Colonic mucosa (tissue), 1 donor: ENCODE data around the gene ZFAND2B.

GRCh38 chr2:217934121-217935096 is 68.4 kb downstream of the TNS1 start:
- PRO-cap, result bidirectional peak, plus-strand start at chr2:217934539, minus-strand start at chr2:217934343

DNA sequence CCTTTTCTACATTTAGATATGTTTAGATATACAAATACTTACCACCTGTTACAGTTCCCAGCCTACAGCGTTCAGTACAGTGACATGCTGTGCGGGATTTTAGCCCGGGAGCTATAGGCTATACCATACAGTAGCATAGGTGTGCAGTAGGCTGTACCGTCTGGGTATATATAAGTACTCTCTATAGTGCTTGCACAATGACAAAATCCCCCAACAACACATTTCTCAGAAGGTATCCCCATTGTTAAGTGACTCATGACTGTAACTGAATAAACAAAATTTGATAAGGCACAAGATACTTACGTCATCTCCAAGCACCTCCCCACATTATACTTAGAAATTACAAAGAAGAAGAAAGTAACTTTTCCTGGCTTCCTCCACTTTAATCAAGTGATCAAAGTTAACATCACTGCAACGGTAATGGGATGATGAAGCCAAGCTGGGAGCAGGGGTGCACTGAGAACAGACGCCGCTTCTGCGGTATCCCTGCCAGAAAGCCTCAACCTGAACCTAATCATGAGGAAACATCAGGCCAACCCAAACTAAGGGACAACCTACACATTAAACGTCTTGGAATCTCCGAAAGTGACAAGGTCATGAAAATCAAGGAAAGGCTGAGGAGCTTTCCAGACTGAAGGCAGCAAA is 9.7 kb downstream of the TNS1 start:
- PRO-cap, result no peak

DNA sequence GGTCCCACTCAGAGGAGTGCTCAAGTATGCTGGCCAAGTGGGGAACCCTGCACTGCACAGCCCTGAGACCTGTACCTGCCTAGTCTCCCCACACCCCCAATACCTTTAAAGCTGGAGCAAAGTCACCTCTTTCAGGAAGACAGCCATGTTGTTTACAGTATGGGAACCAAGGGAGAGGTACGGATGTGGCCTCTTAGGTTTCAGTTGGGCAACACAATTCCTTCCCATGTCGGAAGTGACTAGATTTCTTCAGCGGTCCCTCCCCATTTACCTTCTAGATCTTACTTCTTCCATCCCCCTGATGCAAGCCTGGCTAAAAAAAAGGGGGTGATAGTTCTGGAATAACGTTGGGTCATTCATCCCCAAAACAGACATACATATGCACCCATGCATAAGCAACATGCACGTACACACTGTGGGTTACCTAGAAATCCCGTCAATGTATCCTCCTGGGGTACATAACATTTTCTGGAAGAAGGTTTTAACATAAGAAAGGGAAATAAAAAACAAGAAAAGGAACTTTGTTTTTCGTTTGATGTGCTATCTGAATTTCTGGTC is 10.6 kb downstream of the CXCR1 start:
- PRO-cap, result no peak

- PRO-cap, result no peak
Measured at GRCh38 chr2:218229083-218229730, 12.2 kb downstream of the ARPC2 start.

- PRO-cap, result bidirectional peak, plus-strand start at chr2:218231057, minus-strand start at chr2:218230970; unidirectional peak, plus-strand start at chr2:218231305
Measured at GRCh38 chr2:218230804-218231355, 13.9 kb downstream of the ARPC2 start.

- PRO-cap, result no peak
Measured at GRCh38 chr2:218256612-218256897, 4.3 kb upstream of the GPBAR1 start.

GRCh38 chr2:218270628-218271038 is 314 bp downstream of the PNKD start:
- PRO-cap, result no peak

DNA sequence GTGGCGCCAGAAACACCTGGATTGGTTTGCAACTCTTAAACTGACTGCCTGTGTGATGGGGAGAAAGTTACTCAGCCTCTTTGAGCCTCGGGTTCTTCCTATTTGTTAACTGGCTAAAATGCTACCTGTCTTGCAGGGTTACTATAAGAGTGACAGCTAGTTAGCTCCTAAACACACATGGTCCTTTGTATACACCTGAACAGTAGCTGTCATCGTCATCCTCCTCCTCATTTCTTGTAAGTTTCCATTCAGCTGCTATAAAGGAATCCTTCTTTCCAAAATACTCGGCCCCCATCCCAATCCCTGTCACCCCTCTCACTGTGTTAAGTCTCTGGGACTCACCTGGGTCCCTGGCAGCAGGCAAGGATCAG is 7.8 kb downstream of the PNKD start:
- PRO-cap, result no peak

DNA sequence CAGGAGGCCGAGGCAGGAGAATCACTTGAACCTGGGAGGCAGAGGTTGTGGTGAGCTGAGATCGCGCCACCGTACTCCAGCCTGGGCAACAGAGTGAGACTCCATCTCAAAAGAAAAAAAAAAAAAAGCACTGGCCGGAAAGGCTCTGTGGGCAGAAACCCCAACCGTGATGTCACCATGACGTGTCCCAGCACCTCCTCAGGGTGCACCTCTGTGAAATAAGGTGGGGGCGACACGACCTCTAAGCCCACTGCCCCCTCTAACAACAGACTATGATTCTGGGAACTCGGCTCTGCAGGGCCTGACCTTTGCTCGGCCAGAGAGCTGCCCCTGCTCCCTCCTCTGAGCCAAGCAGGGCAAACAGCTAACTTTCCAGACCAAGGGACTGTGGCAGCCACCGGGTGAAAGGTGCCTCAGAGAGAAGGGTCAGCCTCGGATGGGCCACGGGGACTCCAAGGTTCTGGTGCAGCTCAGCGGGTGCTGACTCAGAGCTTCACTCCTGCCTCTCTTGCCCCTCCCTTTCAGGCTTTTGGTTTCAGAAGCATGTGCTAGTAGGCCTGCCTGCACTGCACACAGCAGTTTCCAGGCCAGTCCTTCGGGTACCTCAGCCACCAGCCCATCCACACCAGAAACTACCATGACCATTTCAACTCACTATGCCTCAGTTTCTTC is 8.1 kb downstream of the TMBIM1 start:
- PRO-cap, result bidirectional peak, plus-strand start at position 590 of the sequence, minus-strand start at position 597 of the sequence

DNA sequence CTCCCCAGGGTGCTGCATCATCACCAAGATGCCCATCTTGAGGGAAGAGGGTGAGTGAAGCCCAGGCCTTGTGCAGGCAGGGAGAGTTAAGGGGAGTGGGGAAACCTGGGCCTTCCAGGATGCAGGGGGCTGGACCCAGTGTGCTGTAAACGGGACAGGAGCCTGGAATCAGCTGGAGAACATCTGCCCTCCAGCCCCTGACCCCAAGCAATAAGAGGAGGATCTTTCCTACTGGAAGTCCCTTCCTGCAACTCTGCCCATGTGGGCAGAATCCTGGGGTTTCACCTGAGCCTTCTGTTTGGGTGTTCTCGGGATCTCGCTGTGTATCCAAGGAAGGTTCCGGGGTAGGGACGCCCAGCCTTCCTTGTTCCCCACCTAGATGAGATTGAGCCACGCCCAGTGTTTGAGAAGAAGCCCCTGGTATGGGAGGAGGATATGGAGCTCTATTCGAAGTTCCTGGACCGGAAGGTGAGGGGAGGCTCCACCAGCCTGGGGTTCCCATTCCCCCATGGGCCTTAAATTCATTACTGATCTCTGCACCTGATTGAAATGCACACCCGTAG is 10.5 kb downstream of the CATIP start:
- PRO-cap, result no peak

DNA sequence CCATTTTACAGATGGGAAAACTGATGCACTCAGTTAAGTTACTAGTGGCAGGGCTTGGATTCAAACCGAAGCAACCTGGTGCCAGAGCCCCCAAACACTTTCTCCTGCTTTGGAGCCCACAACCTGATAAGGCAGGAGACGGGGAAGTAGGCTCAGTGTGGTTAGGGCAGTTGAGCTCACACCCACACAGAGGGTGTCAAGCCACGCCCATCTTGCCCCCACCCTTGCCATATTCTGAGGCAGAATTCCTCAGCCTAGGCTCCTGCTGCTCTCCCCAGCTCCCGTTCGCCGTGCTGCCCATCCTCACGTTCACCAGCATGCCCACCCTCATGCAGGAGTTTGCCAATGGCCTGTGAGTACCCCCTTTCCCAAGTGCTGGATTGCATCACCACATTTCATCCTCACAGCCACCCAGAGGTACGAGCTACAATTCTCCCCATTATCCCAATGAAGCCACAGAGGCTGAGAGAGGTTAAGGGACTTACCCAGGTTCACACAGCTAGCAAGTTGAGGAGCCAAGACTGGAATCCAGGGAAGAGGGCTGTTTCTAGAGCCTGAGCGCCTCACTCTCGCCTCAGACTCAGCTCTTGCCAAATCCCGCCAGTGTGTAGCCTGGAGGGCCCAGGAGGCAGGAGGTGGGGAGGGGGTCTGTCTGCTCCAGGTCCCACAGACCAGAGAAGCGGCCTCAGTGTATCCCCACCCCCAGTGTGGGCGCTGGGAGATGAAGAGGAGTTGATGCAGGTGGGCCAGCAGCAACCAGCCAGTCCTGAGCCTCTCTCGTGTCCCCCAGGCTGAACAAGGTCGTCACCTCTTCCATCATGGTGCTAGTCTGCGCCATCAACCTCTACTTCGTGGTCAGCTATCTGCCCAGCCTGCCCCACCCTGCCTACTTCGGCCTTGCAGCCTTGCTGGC is 5.6 kb upstream of the CTDSP1 start:
- PRO-cap, result no peak

DNA sequence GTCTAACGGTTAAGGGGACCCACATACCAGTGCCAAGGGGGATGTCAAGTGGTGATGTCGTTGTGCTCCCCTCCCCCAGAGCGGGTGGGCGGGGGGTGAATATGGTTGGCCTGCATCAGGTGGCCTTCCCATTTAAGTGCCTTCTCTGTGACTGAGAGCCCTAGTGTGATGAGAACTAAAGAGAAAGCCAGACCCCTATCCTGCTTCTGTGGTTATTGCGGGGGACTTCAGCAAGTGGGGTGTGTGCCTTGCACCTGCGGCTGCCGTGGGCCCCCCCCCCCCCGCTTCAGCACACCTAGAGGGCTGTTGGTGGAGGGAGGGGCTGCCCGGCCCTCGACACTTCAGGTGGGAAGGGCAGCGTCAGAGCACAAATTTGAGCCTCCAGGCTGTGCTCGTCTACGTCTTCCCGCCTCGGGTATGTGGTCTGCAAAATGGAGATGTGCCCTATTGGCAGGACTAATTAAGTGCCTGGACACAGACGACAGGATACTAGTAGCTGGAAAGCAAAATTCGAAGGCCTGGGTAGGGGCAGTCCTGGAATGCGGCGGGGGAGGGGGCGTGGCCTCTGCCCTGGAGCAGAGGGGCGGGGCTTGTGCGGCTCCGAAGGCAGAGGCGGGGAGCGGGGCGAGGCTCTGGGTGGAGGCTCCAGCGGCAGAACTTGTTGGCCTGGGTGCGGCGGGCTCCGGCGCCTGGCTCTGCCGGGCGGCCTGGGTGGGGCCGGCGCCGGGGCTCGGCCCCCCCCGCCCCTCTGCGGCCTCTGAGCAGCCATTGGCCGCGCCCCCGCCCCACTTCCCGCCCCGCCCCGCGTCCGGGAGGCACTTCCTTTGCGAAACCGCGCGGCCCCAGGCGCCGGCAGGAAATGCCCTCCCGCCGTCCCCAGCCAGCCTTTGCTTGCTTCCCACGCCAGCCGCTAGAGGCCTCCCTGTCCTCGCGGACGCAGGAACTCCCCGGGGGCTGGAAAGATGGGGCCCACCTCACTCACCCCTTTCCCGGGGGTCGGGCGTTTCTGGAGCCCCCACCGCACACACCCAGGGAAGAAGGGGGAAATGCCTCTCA is 6.4 kb downstream of the CTDSP1 start:
- PRO-cap, result bidirectional peak, plus-strand start at position 654 of the sequence, minus-strand start at position 697 of the sequence

- PRO-cap, result no peak
Measured at GRCh38 chr2:218422693-218422969, 3.7 kb downstream of the VIL1 start.

GRCh38 chr2:218569567-218570303 is 1.1 kb downstream of the CNOT9 start:
- PRO-cap, result bidirectional peak, plus-strand start at chr2:218570125, minus-strand start at chr2:218569929

GRCh38 chr2:218655932-218656458 is 3.4 kb downstream of the ZNF142 start:
- PRO-cap, result no peak

DNA sequence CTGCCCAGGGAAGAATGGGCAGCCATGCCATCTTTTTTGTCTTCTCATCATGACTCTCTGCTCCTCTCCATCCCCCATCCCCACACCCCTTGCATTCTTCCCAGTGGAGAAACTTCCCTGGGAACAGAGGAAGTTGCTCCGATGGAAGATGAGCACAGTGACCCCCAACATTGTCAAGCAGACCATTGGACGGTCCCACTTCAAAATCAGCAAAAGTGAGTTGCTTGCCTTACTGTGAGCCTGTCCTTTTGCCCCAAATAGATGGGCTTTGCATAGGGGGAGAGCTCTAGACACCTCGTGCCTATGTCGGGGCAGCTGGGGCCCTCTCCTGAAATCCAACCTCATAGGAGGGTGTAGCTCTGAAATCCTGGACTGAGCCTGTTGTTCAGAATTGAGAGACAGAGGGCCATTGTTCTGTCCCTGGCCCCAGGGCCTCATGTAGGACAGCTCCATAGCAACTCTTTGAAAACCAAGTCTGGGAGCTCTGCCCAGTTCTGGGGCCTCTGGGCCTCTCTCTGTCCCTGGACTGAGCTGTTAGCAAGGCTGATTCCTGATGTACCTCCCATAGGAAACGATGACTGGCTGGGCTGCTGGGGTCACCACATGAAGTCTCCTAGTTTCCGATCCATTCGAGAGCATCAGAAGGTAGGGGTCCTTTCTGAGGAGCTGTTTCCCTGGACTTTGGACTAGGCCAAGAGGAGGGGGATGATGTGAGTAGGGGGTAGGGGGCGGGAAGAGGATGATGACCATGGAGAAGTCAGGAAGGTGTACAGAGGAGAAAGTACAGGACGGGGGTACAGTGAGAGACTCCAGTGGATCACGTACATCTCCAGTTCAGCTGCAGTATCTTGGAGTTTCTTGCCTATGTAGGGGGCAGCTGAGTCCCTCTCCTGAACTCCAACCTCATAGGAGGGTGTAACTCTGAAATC is 35.2 kb downstream of the TTLL4 start:
- PRO-cap, result no peak

DNA sequence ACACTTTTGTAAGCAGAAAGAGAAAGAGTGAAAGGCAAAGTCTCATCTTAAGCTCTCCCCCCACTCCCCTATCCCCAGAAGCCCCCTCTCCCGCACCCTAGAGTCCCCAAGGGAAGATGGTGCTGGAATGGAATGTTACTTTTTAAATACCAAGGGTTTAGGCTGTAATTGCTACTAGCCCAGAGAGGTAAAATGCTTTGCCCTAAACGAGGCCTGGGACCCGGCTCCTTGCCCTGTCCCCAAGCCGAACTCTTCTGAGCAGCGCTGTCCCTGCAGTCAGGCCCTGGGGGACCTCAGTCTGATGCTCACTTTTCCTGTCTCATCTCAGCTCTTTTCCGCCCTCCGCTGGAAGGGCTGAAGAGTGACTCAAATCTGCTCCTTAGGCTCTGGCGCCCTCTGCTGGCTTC is 12.1 kb upstream of the WNT6 start:
- PRO-cap, result no peak

GRCh38 chr2:218979741-218980320 is 5.2 kb downstream of the FEV start:
- PRO-cap, result no peak

DNA sequence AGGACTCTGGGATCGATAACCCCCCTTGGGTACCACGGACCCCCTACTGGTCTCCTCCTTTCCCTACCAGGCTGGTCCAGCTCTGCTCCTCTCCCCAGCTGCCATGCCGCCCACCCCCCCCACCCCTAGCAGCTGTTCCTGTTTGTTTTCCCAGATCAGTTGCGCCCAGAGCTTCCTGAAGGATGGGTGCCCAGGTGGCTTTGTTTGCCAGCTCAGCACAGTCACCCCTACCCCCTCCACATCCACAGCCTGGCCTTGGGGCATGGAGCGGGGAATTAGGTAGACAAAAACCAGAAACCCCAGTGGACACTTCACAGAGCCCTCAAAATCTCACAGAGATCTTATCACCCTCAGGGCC is 3.7 kb upstream of the CRYBA2 start:
- PRO-cap, result bidirectional peak, plus-strand start at position 168 of the sequence, minus-strand start at position 105 of the sequence

DNA sequence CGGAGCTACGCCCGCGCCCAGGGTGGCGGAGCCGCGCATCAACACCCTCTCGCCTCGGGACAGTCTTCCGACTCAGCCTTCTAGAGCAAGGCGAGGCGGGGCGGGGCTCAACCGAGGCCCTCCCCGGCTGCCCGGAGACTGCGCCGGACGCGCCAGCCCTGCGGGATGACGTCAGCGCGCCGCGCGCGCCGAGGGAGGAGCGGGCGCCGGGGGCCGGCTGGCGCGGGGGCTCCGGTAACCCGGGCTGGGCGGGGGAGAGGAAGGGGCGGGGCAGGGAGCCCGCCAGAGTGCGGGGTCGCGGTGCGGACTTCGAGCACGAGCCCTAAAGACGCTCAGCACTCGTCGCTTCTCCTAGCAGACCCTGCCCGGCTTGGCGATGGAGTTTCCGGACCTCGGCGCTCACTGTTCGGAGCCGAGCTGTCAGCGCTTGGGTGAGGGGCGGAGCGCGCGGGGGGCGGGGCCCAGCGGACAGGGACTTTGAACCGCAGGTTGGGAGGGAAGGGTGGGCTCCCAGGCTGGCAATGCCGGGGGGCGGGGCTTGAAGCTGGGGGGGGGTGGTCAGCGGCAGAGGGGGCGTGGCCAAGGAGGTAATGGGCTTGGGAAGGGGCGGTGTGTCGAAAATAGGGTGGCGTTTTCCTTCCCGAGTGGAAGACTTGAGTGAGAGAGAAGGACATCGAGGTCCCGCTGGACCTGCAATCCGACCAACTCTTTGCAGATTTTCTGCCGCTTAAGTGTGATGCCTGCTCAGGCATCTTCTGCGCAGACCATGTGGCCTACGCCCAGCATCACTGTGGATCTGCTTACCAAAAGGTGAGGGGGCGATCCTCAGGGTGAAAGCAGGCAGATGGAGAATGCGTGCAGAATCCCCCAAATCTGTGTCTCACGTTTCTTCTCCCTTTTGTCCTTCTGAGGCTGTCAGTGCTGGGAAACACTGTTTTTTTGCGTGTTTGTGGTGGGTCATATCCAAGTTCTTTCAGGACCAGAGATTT is at the start of gene ZFAND2B:
Gene ZFAND2B (plus strand): TSS at position 171 of the 989 bp plus-strand sequence.
- PRO-cap, result bidirectional peak, plus-strand start at position 273 of the sequence, minus-strand start at position 56 of the sequence; bidirectional peak, plus-strand start at position 649 of the sequence, minus-strand start at position 408 of the sequence